ENCODE measurements around a stretch of chr6.

DNA sequence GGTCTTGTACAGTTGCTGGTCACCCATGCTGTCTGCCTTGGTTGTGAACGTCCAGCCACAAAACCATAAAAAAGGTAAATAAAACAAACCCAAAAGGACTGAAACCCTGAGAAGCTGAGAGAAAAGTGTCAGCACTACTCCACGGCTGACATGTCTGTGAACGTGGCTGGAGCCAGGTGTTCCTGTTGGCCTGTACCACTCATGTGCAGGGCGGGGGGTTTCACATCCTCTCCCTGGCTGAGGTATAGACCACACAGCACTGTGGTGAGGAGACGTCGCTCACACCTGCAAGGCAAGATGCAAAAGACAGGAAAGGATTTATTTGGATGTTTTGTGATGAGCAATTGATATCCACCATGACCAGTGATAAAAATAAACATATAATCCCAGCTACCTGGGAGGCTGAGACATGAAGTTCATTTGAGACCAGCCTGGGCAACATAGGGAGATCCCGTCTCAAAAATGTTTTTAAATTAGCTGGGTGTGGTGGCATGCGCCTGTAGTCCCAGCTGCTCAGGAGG, 52.0 kb upstream of the MRPS10 start:
- PRO-cap: no peak
- RRBS: no CpG with 5 or more reads among the region's 8 CpGs

- PRO-cap: no peak
- RRBS: no CpG with 5 or more reads among the region's 23 CpGs
Observed at GRCh38 chr6:42280065-42280768, 62.6 kb upstream of the MRPS10 start.

- PRO-cap: no peak
- RRBS: no CpG with 5 or more reads among the region's 3 CpGs
Observed at GRCh38 chr6:42380488-42380982, 71.2 kb downstream of the TRERF1 start.

DNA sequence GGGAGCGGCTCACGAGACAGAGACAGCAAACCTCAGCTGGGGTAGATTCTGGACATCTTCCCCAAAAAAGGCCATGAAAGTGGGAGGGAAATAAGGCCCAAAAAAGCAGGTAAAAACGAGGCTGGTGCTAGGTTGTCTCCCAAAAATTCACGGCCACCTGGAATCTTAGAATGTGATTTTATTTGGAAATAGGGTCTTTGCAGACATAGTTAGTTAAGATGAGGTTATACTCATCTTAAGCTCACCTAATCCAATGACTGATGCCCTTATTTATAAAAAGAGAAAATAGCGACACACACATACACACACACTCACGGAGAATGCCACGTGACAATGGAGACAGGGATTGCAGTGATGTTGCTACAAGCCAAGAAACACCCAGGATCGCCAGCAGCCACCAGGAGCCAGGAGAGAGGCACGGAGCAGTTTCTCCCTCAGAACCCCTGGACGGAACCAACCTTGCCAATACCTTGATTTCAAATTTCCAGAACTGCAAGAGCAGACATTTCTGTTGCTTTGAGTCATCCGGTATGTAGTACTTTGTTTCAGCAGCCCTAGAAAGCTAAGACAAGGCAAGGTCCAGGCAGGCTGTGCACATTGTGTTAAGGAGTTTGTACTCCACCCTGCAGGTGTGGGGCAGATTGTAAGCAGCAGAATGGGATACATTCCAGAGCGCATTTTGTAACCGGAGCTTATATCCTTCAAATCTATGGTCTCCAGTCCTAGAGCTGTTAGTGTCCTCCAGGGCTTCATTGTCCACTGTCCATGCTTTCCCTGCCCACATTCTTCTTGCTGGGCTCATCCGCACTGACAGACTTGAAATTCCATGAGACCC, 48.4 kb downstream of the TRERF1 start:
- PRO-cap: no peak
- RRBS: no CpG with 5 or more reads among the region's 14 CpGs

DNA sequence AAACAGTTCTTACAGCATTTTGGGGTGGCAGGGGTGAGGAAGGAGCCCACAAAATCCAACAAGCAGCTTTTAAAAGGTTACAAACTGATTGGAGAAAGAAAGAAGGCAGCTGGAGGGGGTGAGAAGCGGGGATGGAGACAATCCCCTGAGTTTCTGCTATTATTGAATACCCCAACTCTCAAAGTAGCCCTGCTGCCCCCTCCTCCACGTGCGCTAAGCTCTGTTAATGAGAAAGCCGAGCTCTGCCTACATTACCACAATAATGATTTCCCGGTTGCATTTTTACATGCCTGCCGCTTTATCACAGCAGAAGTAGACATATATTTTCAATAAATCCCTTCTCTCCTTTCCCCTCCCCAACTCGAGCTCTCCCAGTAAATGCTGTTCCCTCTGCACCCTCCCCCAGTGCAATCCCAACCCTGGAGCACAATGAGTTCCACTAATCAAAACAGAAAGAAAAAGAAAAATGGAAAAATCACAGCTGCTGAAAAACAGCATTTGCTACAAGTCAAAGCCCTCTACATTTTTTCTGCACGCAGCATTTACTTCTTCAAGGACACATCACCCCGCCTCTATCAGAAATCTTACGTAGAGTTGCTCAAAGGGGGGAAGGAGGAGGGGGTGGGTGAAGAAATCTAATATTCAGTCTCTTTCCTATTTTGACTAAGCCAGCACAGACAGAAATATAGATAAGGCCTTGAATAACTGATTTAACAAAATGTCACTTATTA, 10.8 kb downstream of the TRERF1 start:
- PRO-cap: no peak
- RRBS: no CpG with 5 or more reads among the region's 10 CpGs

GRCh38 chr6:42450914-42451127, 905 bp downstream of the TRERF1 start:
- PRO-cap: no peak
- RRBS: no CpG with 5 or more reads among the region's 5 CpGs

GRCh38 chr6:42452665-42453038, 926 bp upstream of the TRERF1 start:
- PRO-cap: no peak
- RRBS: 7% methylated on average over 2 of the region's 31 CpGs

- PRO-cap: no peak
- RRBS: no CpG with 5 or more reads among the region's 6 CpGs
Observed at GRCh38 chr6:42786564-42787573, 5.0 kb downstream of the BICRAL start.

GRCh38 chr6:42788564-42789433, 6.9 kb downstream of the BICRAL start:
- PRO-cap: no peak
- RRBS: no CpG with 5 or more reads among the region's 8 CpGs

- PRO-cap: no peak
- RRBS: no CpG with 5 or more reads among the region's 24 CpGs
Observed at GRCh38 chr6:42891086-42891594, 519 bp upstream of the C6orf226 start.

GRCh38 chr6:42923752-42924215, 5.5 kb upstream of the CNPY3 start:
- PRO-cap: no peak
- RRBS: no CpG with 5 or more reads among the region's 4 CpGs

DNA sequence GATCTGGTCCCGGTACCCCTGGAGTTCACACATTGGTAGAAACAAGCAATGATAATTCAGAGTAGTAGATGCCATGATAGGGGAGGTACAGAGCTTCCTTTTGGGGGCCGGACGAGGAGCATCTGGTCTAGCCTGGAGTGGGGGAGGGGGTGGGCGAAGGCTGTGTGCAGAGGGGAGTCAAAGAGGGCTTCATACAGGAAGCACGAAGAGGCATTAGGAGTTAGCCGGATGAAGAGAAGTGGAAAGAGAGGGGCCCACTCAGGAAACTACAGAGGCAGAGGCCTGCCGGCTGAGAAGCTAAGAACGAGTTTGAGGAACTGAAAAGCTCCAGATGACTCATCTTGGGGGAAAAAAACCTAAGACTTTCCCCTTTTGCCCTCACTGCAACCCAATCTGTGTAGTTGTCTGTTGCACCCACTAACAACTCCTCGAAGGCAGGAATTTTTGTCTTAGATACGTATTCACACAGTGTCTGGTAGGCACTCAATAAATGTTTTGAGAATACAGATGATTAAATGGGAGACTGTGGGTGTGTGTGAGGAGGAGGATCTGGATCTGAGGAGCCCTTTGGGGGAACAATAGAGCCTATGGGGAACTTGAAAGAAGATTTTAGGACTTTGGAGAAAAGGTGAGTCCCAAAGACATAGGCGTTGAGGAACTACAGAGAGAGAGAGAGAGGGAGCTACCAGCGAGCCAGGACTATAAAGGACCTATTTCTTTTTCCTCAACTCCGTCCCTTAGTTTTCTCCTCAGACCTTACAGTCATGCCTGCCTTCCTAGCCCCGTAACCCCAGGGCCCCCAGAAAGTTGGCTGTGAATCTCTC, 809 bp downstream of the CNPY3 start:
- PRO-cap: unidirectional peak, minus-strand start at position 311 of the sequence
- RRBS: 5% methylated on average over 5 of the region's 14 CpGs

- PRO-cap: no peak
- RRBS: no CpG with 5 or more reads among the region's 13 CpGs
Observed at GRCh38 chr6:42937631-42938574, 8.6 kb downstream of the CNPY3 start.

GRCh38 chr6:43038180-43038978, 15.3 kb downstream of the CUL7 start:
- PRO-cap: no peak
- RRBS: no CpG with 5 or more reads among the region's 21 CpGs

- PRO-cap: no peak
- RRBS: no CpG with 5 or more reads among the region's 12 CpGs
Observed at GRCh38 chr6:43178201-43178731, 3.7 kb upstream of the CUL9 start.

GRCh38 chr6:43247171-43247869, 4.0 kb downstream of the TTBK1 start:
- PRO-cap: no peak
- RRBS: 4% methylated on average over 10 of the region's 41 CpGs

- PRO-cap: no peak
- RRBS: 100% methylated on average over 1 of the region's 18 CpGs
Observed at GRCh38 chr6:43277474-43278453, 20.3 kb upstream of the SLC22A7 start.

GRCh38 chr6:43336320-43336705, 27.7 kb upstream of the CRIP3 start:
- PRO-cap: no peak
- RRBS: no CpG with 5 or more reads among the region's 3 CpGs

DNA sequence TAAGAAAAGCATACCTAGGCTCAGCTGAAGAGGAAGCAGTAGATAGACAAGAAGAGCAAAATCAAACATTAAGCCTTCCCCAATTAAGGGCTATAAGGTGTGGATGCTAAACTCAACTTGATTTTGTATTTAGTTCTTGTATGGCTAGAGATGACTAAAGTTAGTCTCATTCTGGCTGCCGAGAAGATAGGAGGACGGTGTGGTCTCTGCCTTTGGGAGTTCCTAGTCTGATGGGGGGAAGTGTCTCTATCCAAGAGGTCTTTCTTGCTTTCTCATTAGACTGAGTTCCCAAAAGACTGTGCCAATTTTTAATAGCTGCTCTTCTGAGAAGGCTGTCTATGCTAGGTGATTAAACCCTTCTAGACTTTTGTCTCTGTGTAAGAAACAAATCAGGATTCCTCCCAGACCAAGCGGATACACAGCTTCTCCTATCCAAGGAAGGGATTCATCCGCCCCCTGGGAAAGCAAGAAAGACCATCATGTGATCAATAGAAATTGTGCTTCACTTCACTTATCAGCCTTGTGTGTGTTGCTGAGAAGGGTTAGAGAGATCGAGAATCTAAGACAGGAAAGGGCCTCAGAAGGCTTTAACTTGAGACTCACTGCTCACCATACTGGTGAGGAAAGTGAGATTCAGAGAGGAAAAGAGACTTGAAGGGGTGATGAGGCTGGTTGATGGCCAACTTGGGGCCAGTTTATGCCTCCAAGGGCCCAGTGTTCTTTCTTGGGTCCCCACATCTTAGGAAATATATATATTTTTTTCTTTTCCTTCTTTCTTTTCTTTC, 1.4 kb downstream of the ABCC10 start:
- PRO-cap: no peak
- RRBS: no CpG with 5 or more reads among the region's 5 CpGs

GRCh38 chr6:43434259-43435063, 7.1 kb downstream of the ABCC10 start:
- PRO-cap: no peak
- RRBS: no CpG with 5 or more reads among the region's 12 CpGs

Data from Caco-2 (cell line).